ENCODE measurements around the genes KRTAP1-4, KRTAP1-3, KRT31, KRT37 and KRT32.

GRCh38 chr17:40141155-40141329 lies 705 bp downstream of the CASC3 start:
- RRBS = no CpG with 5 or more reads among the region's 1 CpG

- RRBS = no CpG with 5 or more reads among the region's 4 CpGs
These were observed 3.5 kb upstream of the CDC6 start for GRCh38 chr17:40283953-40284831.

DNA sequence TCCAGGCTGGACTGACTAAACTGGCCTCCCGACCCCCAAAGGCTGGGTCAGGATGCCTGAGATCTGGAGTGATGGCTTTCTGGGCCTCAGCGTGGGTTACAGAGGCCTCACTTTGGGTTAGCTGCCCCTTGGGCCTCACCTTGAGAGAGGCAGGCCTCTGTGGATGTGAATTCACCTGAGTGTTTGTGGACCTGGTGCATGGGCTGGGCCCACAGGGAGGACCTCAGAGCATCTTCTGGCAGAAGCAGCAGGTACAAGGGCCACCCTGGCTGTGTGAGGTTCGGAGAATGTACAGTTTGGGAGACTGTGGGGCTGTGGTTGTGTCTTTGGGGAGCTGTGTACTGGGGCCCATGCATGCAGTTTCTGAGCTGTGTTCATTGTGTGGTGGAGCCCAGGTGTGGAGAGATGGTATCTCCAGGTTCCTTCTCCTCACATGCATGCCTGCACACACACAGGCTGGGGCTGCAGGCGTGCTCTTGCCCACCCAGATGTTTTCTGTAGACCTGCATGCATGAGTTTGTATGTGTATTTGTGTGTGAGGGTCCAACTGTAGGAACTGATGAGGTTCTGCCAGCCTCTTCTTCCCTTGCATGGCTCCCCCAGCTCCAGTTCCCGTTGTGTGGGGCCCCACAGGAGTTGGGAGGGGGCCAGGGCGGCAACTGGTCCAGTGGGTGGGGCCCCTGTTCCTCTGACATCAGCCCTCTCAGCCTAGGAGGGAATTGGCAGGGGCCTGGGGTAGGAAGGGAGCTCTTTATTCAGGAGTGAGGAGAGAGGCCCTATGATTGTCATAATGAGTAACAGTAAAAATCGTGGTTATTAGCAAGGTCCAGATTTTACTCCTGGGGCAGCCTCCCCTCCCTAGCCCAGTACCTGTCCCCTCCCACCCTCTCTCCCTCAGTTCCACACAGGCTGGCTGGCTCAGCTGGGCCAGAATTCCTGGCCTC lies 18.5 kb downstream of the RARA start:
- RRBS = no CpG with 5 or more reads among the region's 7 CpGs

GRCh38 chr17:40457294-40457733 lies 14.1 kb downstream of the IGFBP4 start:
- RRBS = no CpG with 5 or more reads among the region's 4 CpGs

GRCh38 chr17:40547345-40548045 lies 17.8 kb downstream of the CCR7 start:
- RRBS = no CpG with 5 or more reads among the region's 7 CpGs

DNA sequence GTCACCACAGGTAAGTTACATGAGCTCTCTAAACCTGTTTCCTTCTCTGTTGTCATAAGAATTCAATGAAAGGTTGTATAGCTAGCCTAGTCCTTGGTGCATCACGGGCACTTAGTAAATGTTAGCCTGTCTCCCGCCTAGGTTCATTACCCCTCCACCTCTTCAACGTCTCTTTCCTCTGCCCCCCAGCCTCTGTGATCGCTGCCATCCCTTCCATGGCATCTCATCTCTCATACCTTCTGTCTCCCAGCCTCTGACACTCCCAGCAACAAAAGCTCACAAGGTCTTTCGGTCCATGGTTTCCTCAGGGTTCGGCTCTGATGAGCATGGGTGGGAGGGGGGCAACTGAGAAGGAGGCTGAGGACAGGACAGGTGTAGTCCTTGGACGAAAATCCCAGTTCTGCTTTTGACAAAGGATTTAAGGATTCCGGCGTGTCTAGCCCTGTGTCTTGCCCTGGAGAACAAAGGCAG lies 16.8 kb downstream of the CCR7 start:
- RRBS = no CpG with 5 or more reads among the region's 9 CpGs

- RRBS = no CpG with 5 or more reads among the region's 22 CpGs
These were observed 4.5 kb downstream of the CCR7 start for GRCh38 chr17:40560716-40561311.

- RRBS = no CpG with 5 or more reads among the region's 11 CpGs
These were observed 39.8 kb downstream of the SMARCE1 start for GRCh38 chr17:40607522-40608484.

DNA sequence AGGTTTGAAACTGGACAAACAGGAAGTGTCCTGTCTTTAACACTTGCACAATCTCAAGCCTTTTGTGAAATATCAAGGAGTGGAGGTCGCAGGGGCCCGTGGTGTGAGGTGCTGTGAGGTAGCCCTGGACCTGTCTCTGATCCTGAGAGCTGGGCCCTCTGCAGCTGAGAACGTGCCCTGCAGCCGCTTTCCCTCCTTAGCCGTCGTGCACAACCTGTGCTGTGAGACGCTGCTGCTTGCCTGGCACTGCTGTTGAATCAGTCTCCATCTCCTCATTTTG lies 29.9 kb downstream of the SMARCE1 start:
- RRBS = no CpG with 5 or more reads among the region's 7 CpGs

DNA sequence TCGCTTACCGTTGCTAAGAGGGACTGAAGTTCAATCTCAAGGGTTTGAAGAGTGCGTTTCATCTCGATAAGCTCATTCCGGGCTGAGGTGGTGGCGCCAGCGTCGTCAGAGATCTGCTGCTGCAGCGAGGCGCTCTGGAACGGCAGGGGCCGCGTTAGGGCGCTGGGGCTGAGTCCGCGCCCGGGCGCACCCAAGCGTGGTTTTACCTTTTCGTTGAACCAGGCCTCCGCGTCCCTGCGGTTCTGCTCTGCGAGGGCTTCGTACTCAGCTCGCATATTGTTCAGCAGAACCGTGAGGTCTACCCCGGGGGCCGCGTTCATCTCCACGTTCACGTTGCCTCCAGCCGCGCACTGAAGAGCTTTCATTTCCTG lies 2.9 kb downstream of the KRT27 start:
- RRBS = 10% methylated on average over 10 of the region's 34 CpGs

DNA sequence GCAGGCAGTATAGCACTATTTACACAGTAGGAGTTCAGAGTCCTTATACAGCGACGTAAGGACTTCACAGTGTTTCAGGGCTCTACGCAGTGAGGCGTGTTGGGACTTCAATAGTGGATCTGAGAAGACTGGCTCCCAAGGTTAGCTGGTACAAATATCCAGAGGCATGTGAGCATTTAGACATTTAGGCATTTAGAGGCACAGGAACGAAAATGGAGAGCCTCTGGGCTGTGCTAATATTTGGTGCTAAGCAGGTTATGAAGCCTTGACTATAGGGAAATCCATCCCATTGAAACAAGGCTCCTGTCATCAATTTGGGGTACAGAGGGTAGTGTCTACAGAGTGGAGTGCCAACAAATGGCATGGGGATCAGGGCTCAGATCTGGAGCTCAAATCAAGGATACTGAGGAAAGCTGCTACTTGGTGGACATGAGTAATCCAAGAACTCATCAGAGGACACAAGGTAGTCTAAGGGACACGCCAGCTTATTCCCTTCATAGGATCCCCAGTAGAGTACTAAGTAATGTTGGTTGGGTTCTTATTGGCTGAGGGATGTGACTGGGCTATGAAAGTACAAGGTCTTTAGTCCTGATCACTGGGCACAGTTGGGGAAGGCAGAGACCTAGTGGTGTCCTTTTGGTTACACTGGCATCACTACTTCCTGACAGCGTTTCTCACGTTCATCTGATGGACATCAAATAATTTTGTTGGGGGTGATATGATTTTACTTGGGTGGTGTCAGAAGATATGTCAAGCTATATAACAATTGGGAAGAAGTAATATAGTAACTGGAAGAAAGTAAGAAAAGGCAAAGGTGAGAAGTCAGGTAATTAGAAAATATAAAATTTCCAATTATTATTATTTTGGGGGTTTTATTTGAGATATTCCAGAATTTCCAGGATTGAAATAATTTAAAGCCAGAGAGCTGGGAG lies 5.2 kb downstream of the KRT10 start:
- RRBS = no CpG with 5 or more reads among the region's 8 CpGs

DNA sequence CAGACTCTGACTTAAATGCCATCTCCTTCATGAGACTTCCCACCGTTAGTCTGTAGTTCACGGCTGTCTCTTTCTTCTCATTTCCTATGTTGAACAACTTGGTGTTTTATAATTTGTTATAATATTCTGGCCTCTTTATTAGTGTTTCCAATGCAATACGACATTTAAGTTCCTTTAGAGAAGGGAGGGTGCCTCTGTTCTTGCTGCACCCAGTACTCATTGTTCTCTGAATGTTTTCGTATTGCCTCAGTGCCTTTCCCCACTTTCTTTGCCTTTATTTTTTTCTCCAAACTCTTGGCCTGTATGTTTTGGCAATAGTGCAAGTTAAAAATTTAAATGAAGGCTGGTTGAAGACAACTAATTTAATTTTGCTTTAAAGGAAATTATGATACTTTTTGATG lies 6.2 kb upstream of the KRT10 start:
- RRBS = no CpG with 5 or more reads among the region's 4 CpGs

DNA sequence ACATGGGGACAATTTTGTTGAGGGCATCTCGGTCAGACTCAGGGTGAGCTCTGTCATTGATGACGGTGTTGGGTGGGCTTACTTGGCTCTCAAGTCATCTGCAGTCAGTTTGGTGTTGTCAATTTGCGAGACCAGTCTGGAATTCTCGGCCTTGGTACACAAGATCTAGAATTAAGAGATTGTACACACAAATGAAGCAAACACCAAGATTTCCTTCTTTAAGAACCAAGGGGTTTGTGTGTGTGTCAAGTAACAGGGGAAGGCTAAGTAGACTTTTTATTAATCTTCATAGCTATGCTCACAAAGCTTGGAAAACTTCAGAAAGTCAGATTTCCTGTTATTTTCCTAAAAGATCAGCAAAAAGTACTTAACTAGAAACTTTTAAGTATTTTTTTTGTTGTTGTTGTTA lies 2.4 kb downstream of the KRT39 start:
- RRBS = no CpG with 5 or more reads among the region's 4 CpGs

DNA sequence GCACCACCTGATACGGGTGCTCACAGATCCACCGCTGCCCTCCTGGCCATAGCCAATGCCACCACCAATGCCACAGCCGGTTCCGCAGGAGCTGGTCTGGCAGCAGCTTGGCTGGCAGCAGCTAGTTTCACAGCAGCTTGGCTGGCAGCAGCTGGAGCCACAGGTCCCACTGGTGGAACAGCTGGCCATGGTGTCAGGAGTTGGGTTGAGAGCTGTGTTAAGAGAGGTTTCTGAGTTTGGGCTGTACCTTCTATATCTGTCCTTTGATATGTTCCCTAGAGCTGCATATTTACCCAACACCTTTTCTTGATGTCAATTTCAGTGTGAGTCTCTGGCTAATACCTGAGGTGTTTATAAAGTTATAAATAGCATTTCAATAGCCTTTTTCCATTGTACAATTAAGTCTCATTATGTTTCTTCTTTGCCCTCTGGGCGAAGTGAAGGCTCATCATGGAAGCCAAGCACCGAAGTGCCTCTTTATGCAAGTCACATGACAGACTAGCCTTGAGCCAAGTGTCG lies at the start of gene KRTAP1-4:
Gene KRTAP1-4 (minus strand): TSS at position 306 of the 519 bp plus-strand sequence.
- RRBS = no CpG with 5 or more reads among the region's 7 CpGs

GRCh38 chr17:41034403-41034972 lies at the start of gene KRTAP1-3:
Gene KRTAP1-3 (minus strand): TSS chr17:41034874.
- RRBS = no CpG with 5 or more reads among the region's 8 CpGs

DNA sequence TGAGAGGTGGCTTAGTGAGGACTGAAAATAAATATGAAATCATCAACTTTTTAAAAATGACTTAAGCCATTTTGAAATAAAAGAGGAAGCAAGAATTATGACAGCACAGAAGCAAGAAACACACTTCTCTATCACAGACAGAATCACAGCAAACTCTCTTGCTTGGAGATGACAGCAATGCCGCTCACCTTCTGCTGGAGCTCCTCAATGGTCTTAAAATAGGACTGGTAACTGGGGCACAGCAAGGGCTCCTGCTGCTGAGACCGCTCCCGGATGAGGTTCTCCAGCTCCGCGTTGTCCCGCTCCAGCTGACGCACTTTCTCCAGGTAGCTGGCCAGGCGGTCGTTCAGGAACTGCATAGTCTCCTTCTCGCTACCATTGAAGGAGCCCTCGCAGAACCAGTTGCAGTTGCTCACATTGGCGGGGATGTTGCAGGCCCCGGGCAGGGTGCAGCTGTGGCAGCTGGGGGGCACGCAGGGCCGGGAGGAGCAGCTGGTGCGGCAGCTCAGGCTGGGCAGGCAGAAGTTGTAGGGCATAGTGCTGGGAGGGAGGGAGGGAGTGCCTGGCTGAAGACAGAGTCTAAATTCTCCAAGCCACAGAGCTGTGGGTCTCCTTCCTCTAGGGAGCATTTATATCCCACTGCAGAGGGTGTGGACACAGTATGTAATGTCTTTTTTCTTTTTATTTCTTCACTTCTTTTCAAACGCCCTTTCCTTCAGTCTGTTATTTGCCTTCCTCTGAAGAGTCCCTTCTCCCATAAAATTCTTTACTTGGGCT lies at the start of gene KRT31:
Gene KRT31 (minus strand): TSS at position 605 of the 777 bp plus-strand sequence.
- RRBS = no CpG with 5 or more reads among the region's 17 CpGs

DNA sequence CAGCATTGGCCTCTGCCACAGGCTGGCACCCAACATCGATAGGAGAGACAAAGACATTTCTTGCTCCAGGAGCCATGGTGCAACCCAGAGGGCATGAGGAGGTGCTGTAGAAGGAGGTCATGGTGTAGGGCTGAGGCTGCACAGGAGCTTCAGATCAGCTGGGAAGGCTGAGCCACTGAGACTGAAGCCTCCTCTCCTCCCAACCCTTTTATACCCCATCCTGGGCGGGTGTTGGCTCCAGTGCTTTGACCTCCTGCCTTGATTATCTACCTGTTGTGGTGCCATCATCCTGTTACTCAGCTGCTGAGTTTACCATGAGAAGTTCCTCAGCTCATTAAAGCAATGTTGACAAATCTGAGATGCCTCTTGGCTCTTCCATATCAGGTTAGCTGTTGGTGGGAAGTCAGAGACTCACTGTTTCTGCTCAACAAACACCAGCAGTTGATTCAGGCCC lies at the start of gene KRT37:
Gene KRT37 (minus strand): TSS at position 183 of the 454 bp plus-strand sequence.
- RRBS = no CpG with 5 or more reads among the region's 2 CpGs

DNA sequence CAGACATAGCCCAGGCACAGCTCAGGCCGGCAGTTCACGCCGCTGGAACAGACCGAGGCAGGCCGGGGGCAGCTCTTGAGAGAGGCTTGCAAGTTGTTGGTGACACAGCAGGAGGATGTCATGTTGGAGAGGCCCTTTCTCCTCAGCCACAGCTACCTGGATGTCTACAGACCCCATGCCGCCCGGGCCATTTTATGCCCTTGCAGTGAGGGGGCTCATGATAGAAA lies at the start of gene KRT32:
Gene KRT32 (minus strand): TSS at position 183 of the 227 bp plus-strand sequence.
- RRBS = no CpG with 5 or more reads among the region's 7 CpGs

GRCh38 chr17:41496576-41497392 lies 7.1 kb upstream of the KRT36 start:
- RRBS = no CpG with 5 or more reads among the region's 13 CpGs